Endothelial cell (in vitro differentiated cells): ENCODE measurements around the gene SLITRK6.

- PRO-cap = no peak
Observed at GRCh38 chr13:78657619-78657993, 1.3 kb downstream of the OBI1 start.

GRCh38 chr13:78867839-78868201, 208.9 kb upstream of the OBI1 start:
- PRO-cap = no peak

DNA sequence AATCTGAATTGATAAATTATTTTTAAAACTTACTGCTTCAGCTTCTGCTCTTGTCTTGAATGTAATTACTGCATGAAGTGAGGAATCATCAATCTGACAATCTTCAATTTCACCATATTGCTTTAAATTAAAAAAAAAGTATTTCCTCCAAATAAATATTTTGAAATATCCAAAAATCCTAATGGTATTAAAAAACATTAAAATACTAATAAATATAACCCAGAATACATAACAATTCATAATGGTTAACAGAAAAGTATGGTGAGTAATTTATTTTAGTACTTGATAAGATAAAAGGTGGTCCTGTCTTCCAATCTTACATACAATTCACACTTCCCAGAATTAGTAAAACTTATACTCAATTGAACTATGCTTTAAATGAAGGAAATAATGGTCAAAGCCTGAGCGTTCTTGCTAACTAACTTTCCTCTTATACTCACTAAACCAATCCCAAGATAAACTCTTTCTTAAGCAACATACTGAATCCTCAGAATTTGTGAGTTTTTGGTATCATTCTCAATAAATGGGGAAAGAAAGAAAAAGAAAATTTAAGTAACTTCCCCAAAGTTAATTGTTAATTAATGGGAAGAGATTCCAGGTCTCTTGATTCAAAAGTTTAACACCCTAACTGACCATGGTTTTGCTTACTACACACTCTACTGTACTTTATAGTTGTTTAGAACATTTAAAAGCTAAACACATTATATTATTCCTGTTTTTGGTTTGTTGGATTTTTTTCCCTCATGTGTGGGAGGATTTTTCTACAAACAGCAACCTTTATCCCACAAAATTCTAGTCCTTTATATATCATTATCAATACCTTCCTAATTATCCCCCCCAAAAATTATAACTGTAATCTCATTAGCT, 71.5 kb downstream of the RBM26 start:
- PRO-cap = no peak

GRCh38 chr13:80048725-80049328, 292.1 kb downstream of the SPRY2 start:
- PRO-cap = no peak

DNA sequence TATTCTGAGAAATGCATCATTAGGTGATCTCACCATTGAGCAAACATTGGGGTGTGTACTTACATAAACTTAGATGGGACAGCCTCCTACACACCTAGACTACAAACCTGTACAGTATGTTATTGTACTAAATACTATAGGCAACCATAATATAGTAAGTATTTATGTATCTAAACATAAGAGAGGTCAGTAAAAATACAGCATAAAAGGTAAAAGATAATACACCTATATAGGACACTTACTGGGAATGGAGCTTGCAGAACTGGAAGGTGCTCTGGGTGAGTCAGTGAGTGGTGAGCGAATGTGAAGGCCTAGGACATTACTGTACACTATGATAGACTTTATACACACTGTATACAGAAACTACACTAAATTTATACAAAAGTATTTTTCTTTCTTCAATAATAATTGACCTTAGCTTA, 254.5 kb downstream of the SPRY2 start:
- PRO-cap = no peak

GRCh38 chr13:80469592-80470619, 129.0 kb upstream of the SPRY2 start:
- PRO-cap = no peak

DNA sequence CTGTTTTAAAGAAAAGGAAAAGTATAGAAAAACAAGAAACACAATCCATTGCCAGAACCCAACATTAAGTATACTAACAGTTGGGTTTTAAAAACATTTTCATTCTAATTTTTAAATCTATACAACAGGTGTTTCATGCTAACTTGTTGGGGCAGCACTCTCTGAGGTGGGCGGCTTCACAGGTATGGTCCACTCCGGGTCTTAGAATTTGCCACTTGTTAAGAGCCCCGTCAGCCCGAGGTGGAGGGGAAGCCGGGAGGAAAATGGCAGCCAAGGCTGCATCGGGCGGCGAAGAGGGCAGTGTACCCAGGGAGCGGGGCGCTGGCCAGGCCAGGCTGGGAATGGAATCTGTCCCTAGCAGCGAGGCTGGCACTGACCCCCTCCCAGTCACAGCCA, 313.6 kb upstream of the SPRY2 start:
- PRO-cap = no peak

DNA sequence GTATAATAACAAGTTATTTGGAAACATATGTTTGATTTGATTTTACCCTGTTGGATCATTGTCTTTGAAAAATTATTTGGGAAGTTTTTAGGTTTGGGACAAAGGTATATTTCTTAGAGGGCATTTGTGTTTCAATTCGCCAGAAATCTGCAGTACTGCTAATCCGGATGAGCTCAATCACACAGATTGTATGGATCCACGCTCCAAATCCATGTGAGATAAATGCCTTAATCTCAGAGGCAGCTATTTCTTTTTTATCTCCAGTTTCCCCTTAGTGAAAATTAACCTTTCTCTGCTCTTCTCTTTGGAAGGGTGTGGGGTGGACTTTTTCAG, 1464.6 kb downstream of the SLITRK1 start:
- PRO-cap = no peak

- PRO-cap = no peak
Observed at GRCh38 chr13:85363201-85364012, 435.8 kb downstream of the SLITRK6 start.

- PRO-cap = no peak
Observed at GRCh38 chr13:85799084-85799701, at the start of gene SLITRK6. SLITRK6 (minus strand) TSS chr13:85799419.

GRCh38 chr13:87356308-87357119, 314.7 kb upstream of the SLITRK5 start:
- PRO-cap = no peak

DNA sequence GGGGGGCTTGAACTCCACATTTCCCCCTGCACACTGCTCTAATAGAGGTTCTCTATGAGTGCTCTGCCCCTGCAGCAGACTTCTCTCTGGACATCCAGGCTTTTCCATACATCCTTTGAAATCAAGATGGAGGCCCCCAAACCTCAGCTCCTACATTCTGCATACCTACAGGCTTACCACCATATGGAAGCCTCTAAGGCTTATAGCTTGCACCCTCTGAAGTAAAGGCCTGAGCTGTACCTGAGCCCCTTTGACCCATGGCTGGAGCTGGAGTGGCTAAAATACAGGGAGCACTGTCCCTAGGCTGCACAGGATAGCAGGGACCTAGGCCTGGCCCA, 1137.1 kb upstream of the GPC5 start:
- PRO-cap = no peak

- PRO-cap = no peak
Observed at GRCh38 chr13:91155336-91156113, 242.9 kb upstream of the GPC5 start.

- PRO-cap = no peak
Observed at GRCh38 chr13:91372763-91373274, 25.6 kb upstream of the GPC5 start.

DNA sequence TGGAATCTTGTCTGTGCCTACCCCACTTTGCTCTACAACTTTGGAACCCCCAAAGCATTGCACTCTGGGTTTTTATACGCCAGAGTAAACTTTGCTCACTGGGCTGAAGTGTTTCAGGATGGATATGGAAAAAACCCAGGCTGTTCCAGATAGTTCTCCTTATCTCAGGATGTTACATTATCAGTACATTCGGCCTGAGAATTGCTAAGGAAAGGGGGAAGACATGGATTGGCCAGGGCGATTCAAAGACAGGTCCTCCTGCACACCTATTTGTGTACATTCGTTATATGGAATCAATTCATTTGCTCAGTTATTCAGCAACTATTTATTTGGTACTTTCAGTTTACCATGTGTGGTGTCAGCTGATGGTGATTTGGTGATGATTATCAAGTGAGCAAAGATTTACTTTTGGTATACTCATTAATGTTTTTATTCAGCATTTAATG, 211.3 kb downstream of the GPC5 start:
- PRO-cap = no peak

- PRO-cap = no peak
Observed at GRCh38 chr13:92806302-92806736, 420.3 kb upstream of the GPC6 start.

GRCh38 chr13:93244430-93244881, 17.8 kb downstream of the GPC6 start:
- PRO-cap = no peak

- PRO-cap = no peak
Observed at GRCh38 chr13:94706841-94707788, 5.2 kb downstream of the SOX21 start.

GRCh38 chr13:94710856-94711839, 1.2 kb downstream of the SOX21 start:
- PRO-cap = no peak

- PRO-cap = bidirectional peak, plus-strand start at chr13:94861136, minus-strand start at chr13:94860944; unidirectional peak, minus-strand start at chr13:94861288; unidirectional peak, minus-strand start at chr13:94861346
Observed at GRCh38 chr13:94860795-94861627, 148.7 kb upstream of the SOX21 start.